Gallbladder (tissue), 1 donor: ENCODE results near the genes L1TD1 and USP1.

DNA sequence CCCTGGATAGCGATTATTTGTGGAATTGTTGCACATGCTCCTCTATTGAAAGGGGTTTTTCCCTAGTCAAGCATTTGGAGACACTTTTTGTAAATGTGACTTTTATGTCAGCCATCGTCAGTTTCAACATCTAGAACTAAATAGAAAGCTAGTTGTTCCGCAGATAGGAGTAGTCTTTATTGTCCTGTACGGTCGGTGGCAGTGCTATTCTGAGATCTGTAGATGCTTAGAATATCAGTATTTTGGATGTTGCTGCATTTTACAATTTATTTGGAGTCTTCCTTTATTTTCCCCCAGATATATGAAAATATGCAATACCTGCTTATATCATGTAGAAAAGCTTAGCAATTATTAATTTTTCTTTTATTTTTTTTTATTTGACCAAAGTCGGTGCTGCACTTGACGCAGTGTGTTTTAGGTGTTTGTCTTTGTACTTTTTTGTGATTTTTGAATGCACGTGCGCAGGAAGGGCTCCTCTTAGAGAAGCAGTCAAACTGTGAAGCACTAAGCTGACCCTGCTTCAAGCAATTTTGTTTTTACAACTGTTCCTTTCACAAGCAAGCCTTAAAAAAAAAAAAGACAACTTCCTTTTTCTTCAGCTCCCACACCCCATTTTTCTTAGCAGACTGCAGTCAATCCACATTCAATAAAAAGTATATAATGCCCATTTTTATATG, 267.5 kb downstream of the TM2D1 start:
- PRO-cap: no peak

DNA sequence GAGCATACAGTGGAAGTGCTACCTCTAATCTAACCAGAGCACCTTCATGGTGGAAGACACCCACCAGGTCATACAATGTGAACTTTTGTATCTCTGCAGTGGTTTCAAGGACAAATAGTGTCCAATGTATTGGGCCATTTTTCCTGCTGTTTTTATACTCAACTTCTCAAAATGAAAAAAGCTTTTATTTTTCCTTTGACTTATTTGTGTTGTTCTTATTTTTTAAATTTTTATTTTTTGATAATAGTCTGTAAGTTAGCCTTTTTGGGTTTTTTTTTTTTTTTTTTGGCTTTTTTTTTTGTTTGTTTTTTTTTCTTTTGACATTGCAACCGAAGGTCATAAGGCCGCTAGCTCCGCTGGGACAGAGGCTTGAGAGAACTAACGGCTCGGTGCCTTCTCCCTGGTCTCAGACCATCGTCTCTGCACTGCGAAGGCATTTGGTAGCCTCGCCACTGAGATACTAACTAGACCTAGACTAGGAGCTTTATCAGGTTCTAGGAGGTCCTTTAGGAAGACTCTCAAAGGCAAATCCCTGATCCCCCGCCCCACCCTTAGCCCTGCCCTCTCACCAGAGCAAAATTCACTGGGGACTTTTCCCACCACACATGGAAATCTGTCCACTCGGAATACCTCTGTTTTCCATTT, 263.1 kb downstream of the TM2D1 start:
- PRO-cap: no peak

GRCh38 chr1:61836742-61837051, 94.4 kb downstream of the PATJ start:
- PRO-cap: no peak

DNA sequence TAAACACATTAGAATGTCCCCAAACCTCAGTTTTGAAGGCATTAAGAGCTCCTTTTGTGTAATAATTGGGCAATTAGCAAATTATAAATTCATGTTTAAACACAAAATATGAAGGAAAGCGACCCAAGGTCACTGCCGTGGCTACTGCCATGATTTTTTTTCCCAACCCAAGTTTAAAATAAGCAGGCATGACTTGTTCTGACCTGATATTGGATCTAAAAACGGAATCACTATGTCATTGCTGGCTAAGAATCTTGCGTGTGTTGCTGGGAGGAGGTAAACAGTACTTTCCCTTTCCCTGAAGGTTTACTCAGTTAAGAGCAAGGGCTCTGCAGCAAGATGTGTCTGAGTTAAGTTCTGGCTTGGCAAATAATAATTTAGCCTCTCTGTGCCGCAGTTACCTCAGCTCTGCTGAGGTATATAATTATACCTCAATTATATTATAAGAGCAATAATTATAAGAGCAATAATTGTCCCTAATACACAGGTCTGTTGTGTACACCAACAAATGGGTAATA, 125.7 kb upstream of the L1TD1 start:
- PRO-cap: no peak

DNA sequence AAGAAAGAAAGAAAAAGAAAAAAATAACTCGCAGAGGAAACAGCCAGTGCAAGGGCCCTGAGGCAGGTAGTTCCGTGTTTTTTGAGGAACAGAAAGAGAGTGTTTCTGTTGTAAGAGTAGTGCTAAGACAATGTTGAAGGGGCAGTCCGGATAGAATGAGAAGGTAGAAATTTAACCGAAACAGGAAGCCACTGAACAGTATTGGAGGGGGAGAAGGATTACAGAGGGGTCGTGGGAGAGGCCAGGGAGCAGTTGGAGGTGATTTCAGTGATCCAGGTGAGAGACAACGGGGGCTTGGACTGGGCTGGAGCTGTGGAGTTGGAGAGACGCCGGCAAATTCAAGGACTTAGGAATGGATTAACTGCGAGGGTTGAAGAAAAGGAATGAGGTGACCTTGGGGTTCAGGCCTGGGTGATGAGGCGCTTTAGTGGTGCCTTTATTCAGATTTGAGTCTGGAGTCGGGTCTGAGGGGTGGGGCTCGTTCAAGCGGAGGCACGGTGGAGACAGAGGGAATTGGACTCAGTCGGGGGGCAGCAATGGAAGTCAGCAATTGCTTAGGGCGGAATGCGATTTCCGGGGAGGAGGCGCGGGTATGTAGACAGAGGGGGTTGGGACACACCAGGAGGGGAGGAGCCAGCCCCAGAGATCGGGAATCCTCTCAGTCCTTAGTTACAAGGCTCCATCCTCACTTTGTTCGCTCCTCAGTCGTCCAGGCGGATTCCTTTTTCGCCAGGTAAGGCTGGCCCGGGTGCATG, at the start of gene L1TD1:
Gene L1TD1 (plus strand): TSS at position 661 of the 755 bp plus-strand sequence.
- PRO-cap: no peak

DNA sequence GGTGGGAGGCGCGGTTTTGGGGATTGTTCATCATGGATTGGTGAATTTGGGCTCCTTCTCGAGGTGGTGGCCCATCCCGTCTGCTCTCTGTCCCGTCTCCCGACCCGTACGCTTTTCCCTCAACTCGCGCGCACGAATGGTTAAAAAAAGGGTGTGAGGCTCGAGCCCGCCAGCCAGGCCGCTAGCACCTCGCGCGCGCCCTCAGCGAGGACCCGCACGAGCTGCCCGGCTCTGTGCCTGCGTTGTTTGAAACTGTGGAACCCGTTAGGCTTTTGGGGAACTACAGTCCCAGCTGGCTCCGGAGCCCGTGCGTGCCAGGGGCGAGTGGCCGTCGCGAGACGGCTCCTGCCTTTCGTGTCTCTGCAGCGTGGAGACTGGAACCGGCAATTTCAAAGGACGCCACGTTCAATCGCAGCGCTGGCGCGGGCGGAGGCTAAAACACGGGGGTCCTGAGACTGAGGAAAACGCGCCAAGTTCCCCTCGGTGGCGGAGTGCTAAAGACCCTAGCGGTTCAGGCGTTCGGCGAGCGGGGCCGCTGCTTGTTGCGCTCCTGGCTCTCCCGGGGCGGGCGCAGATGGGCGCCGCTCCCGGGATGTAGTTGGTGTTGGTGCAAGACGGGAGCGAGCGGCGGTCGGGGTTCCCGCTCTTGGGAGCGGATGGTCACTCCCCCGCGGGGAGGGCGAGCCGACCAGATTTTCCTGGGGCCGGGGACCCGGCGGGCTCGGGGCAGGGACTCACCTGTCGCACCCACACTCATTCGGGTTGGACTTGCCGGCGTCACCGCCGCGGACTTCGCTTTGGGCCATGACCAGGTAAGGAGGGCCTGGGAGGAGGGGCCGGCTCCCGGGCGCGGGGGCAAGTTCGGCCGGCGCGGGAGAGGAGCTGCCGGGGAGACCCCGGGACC, at the start of gene USP1:
Gene USP1 (plus strand): TSS at position 461 of the 904 bp plus-strand sequence.
- PRO-cap: bidirectional peak, plus-strand start at position 285 of the sequence, minus-strand start outside the sequence; bidirectional peak, plus-strand start at position 789 of the sequence, minus-strand start at position 791 of the sequence

- PRO-cap: no peak
These were observed 1.9 kb downstream of the ANGPTL3 start for GRCh38 chr1:62598985-62599904.

- PRO-cap: no peak
These were observed 45.6 kb upstream of the DOCK7 start for GRCh38 chr1:62733745-62734268.

- PRO-cap: no peak
These were observed 24.4 kb downstream of the EFCAB7 start for GRCh38 chr1:63547460-63548435.

DNA sequence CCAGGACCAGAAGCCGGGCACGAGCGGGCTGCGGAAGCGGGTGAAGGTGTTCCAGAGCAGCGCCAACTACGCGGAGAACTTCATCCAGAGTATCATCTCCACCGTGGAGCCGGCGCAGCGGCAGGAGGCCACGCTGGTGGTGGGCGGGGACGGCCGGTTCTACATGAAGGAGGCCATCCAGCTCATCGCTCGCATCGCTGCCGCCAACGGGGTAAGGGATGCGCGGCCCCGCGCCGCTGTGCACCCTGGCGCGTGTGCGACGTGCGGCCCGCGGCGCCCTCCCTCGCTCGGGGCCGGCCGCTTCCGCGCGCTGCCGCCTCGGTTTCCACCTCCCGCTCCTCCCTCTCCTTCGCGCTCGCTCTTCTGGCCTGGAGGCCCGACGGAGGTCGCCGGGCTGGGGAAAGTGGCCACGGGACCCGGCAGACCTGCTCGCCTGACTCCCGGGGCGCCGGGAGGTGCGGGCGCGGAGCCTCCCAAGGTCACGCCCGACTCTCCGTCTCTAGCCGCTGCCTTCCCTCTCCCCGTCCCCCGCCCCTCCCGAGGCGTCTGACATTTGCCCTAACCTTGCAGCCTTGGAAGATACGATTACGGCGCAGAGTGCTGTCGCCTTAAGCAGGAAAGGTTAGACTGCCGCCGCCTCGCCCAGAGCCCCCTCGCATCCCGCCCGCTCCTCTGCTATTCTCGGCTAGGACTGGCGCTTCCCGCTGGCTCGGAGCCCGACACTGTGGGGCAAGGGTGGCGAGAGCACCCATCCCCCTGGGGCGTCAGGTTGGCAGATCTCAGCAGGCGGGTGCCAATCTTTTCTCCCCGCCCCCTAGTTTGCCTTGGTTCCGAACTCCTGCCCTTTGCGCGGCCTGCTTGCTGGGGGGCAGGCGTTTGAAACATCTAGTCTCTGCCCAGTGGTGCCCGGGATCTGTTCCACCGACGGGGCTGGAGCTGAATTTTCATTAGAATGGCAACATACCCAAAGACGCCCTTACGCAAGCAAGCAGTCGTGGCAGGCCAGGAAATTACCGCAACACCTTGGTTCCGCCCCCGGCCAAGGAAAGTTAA, 639 bp downstream of the PGM1 start:
- PRO-cap: bidirectional peak, plus-strand start at position 345 of the sequence, minus-strand start at position 208 of the sequence; bidirectional peak, plus-strand start at position 759 of the sequence, minus-strand start at position 693 of the sequence

GRCh38 chr1:63704982-63705473, 68.8 kb upstream of the ROR1 start:
- PRO-cap: no peak

DNA sequence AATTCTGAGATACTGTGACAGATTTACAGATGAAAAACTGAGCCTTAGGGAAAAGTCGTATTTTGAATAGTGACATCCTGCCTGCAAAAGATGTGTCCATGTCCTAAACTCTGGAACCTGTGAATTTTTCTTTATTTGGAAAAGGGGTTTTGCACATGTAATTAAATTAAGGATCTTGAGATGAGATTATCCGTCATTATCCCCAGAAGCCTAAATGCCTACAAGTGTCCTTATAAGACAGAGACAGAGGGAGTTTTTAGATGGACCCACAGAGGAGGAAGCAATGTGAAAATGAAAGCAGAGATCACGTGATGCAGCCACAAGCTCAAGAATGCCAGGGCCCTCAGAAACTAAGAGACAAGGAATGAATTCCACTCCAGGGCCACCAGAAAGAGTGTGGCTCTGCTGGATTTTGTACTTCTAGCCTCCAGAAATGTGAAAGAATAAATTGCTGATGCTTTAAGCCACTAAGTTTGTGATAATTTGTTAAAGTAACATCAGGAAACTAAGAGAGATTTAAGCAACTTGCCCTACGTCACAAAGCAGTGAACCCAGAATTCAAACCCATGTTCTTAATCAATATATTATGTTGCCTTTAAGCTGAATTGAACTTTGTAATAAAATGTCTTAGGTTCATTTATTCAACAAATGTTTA, 183.6 kb upstream of the UBE2U start:
- PRO-cap: no peak

GRCh38 chr1:64540337-64540894, 70.5 kb downstream of the CACHD1 start:
- PRO-cap: no peak

DNA sequence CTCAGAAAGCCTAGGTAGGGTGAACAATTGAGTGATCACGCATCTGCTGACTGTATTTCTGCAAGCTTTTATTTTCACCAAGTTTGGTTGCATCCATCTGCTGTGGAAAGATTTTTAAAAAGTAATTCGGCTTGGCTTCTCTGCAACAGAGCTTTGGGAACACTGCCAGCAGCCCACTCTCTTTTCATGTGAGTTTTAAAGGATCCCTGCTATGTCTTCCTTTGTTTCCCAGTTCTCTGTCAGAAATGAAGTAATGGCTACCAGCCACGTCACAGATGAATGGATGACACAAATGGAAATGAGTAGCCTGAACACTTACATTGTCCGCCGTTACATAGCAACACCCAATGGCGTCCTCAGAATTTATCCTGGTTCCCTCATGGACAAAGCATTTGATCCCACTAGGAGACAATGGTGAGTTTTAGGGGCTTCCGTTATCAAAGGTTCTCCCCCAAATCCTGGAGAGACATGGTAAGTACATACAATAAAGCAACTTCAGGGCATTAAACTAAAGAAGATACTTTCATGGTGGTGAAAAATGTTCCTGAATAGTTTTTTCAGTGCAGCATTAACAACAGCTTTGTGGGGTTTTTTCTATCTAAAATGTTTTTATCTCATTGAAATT, 80.5 kb upstream of the RAVER2 start:
- PRO-cap: no peak

DNA sequence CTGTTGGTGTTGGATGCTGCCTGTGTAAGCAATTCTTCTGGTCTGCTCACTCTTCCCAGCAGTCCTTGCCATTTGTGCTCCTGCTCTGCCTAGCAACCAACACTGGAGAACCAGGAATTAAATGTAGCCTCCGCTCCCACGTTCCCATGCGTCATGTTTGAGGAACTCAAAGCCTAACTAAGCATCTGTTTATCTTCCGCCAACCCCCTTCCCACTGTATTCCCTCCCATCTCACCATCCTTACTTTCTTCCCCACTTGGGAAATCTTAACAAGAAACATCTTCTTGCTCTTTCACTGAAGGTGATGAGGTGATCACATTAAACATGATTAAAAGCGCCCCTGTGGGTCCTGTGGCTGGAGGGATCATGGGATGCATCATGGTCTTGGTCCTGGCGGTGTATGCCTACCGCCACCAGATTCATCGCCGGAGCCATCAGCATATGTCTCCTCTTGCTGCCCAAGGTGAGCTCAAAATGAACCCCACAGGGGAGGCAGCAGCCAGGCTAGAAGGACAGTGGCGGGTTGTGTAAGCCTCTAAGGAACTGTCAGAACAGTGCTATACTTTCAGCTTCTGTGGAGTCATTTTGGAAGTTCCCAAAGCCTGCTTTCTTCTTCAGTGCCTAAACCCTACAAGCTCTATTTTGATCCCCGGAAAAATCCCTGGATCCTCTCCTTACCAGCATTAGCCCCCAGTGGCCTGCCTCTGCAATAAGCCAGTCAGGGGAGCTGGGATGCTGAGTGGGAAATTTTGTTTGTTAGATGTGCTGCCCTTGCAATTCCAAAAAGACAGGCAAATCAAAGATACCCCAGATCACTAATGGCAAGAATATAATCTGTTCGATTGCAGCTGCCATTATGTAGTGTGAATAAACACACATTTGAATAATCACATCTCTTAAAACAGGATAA, 65.3 kb upstream of the RAVER2 start:
- PRO-cap: no peak

DNA sequence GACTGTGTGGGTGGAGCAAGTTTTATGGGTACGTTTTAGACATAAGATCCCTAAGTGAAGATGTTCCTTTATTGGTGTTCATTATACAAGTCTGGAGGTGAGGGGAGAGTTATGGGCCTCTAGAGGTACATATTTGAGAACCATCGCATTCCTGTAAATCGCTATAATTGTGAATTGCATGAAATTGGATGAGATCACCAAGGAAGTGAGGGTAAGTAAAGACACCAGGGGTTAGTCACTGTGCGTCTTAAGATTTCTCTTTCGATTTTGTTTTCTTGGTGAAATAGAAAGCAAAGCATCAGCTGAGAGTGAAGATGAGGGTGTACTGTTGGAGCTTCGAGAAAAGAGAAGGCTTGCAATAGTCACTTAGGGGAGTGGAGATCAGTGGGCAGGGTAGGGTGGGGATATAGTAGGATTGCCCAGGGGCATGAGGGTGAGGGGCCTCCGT, 82.1 kb downstream of the RAVER2 start:
- PRO-cap: no peak

GRCh38 chr1:64917136-64918298, 48.8 kb downstream of the JAK1 start:
- PRO-cap: no peak

- PRO-cap: no peak
These were observed 35.3 kb downstream of the JAK1 start for GRCh38 chr1:64930974-64931571.

DNA sequence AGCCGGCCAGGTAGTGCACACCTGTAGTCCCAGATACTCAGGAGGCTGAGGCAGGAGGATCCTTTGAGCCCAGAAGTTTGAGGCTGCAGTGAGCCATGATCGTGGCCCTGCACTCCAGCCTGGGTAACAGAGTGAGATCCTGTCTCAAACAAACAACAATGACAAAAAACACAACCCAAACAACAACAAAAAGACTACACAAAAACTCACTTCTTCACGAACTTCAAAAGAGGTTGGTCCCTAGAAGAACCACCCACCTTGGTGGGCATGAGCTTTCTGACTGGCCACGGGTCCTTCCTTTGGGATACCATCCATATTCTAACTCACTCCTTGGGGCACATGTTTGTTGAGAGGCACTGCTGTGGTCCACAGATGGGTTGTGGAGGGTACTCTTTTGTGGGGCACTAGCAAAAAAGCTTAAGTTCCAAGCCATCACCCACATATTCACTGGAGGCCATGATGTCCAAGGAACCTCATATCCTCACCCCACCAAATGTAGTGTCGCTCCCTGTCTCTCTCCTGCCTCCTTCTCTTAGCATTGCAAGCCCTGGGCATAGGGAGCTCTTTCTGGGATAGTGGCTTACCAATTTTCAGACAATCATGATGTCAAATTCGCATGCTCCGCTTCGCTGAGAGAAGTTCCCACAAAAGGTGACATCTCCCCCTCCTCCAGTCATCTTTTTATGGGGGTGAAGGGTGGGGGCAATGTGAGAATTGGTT, 83.1 kb upstream of the JAK1 start:
- PRO-cap: no peak

DNA sequence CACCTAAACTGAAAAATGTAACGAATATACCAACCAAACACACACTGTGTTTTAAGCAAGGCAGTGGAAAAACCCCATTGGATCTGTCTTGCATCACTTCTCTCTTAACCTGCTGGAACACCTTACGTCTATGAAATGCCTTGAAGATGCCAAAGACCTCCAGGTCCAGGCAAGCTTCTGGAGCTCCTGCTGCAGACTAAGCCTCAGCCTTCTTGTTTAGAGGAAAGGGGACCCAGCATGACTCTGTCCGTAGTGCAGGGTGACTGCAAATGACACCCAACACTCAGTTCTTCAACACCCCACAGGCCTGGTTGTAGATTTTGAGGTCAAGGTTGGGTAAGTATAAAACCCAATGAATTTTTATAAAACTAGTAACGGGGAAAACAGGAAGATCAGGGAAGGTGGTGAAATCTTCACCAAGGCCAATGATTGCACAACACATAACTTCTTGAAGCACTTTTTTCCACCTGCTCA, 89.3 kb upstream of the JAK1 start:
- PRO-cap: no peak